WTC11 (cell line): Measurements from ENCODE around the genes SPINDOC and NAA40.

DNA sequence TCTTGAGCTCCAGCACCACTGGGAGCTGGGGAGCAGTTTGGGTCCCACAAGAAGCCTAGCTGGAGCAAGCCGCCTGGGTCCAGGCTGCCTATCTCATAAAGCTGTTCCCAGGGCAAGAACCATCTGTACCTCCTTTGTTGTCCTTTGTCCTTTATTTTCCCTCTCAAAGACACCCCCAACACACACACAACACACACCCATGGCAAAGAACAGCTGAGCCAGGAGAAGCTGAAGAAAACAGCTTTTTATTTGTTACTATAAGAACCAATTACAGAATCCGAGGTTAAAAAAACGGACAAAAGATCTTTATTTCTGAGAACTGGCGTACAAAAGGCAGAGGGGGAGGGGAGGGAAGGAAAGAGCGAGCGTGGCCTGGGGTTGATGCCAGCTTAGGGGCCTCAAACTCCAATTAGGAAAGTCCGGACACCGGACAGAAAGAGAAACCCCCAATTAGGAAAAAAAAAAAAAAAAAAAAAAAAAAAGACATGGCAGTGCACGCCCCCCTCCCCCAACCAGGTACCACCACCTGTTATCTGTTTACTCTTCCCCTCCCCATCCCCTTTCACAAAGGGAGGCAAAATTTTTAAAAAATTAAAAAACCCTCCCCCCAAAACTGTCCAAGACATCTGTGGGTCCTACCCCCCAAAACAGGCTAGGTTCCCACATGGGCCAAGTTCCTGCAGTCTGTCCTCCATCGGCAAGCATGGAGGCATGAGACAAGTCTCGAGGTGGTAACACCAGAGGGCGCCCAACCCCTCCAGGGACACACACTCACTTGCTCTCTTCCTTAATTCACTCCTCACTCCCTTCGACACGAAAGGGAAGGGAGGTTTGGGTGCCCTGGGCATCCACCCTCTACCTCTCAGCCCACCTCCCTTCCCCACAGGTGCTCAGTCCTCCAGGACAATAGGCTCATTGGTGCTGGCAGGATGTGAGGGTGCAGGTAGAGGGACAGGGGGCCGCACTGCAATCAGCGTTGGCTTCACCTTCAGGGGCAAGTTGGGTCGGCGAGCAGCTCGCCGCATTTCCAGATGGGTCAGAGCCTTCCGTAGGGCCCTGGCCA is 2.0 kb upstream of the TUT1 start:
- PRO-cap = no peak

GRCh38 chr11:62604603-62605419 is 3.1 kb upstream of the MTA2 start:
- PRO-cap = no peak

GRCh38 chr11:62608278-62609268 is 4.0 kb downstream of the EML3 start:
- PRO-cap = no peak

GRCh38 chr11:62690983-62691586 is 1.8 kb upstream of the LRRN4CL start:
- PRO-cap = no peak

DNA sequence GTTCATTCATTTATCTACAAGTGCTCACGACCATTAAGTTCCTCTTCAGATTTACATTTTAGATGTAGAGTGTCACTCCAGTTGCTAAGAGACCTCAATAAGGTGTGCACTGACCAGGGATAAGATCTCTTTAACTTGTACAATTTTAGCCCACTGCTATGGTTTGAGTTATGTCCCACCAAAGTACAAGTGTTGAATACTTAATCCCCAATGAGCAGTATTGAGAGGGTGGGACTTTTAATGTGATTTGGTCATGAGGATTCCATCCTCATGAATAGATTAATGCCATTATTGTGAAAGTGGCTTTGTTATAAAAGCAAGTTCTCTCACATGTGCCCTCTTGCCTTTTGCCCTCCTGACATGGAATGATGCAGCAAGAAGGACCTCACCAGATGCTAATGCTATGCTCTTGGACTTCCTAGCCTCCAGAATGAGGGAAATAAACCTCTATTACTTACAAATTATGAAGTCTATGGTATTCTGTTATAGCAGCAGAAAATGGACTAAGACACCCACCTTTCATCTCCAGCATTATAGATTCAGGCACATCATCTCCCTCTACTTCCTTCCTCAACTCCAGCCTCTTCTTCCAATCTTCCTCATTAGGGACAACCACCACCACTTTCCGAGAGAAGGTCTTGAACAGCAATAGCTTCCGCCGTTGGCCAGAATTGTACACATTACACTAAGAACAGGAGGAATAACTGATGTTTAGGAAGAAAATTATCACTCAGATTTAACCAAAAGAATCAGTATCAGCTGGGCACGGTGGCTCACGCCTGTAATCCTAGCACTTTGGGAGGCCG is 7.5 kb downstream of the HNRNPUL2 start:
- PRO-cap = no peak

GRCh38 chr11:62799363-62799947 is 5.8 kb downstream of the NXF1 start:
- PRO-cap = no peak

DNA sequence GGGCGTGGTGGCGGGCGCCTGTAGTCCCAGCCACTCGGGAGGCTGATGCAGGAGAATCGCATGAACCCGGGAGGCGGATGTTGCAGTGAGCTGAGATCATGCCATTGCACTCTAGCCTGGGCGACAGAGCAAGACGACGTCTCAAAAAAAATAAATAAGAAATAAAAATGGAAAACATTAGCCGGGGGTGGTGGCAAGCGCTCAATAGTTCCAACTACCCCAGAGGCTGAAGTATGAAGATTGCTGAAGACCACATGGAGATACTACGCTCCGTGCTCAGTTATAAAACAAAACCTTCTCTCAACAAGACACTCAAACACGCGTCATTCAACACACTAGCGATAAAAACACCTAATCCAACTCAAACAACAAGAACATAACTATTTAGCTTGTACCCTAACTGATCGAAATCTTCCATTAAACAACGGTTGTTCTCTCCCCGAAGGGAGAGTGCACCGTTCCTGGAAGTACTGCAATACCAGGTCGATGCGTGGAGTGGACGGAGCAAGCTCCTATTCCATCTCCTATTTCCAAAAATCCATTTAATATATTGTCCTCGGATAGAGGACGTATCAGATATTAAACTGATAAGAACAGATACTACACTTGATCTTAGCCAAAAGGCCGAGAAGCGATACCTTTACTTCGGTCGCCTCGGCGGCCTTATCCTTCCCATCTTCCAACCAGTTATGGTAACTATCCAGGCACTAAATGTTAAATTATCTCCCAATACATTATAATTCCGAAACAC is 2.0 kb upstream of the WDR74 start:
- PRO-cap = bidirectional peak, plus-strand start outside the sequence, minus-strand start at position 636 of the sequence

DNA sequence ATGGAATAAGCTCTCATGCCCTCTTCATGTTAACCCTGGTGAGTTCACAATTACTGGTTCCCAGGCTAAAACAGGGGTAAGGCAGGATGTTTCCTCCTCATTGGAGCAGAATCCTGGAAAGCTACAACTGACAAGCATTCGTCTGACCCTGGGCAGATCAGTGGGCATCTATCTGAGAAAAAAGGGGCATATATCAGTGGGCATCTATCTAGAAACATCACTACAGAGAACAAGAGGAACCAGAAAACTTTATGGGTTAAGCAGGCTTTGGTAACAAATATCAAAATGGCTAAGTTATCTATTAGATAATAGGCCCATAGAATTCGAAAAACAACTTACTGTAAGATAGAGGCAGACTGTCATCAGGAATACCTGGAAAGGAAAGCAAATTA is 14.8 kb upstream of the WDR74 start:
- PRO-cap = no peak

GRCh38 chr11:62881202-62882295 is 853 bp downstream of the SLC3A2 start:
- PRO-cap = bidirectional peak, plus-strand start at chr11:62881421, minus-strand start at chr11:62881332; bidirectional peak, plus-strand start at chr11:62881699, minus-strand start at chr11:62881491

DNA sequence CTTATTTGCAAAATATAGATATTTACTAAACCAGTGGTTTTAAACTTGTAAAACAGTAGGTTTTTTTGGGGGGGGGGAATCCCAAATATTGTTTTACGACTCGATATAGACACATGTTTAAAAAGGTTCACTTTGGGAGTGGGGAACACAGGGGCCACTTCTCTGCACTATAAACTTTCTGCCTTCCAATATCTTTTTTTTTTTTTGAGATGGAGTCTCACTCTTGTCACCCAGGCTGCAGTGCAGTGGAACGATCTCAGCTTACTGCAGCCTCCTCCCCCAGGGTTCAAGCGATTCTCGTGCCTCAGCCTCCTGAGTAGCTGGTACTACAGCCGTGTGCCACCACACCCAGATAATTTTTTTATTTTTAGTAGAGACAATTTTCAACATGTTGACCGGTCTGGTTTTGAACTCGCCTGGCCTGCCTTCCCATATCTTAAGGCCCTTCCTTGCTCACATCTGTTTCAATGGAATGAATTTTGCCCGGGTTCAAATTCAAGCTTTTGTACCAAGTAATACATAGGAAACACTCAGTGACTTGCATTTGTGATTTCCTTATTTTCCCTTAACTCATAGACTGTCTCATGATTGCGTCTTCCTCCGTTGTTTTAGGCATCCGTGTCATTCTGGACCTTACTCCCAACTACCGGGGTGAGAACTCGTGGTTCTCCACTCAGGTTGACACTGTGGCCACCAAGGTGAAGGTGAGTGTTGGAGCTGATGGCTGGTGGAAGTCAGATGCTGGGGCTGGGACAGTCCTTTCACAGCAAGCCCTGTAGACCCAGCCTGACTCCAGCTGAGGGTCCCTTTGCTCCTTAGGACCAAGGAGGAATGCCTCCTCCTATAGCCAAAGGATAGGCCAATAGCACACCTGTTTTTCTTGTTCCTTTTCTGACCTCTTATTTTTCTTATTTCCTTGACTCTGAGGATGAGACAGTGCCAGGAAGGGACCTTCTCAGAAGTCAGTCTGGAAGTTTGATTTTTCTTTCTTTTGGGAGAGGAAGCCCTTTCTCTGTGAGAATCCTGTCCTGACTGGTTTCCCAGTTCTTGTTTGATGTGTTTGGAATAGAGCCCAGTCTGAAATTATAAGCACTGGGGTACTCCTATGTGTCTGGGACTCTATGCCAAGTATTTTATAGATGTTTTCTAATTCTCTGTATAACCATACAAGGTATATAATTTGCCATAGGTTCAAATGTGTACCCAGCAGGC is 2.0 kb downstream of the SLC3A2 start:
- PRO-cap = no peak

DNA sequence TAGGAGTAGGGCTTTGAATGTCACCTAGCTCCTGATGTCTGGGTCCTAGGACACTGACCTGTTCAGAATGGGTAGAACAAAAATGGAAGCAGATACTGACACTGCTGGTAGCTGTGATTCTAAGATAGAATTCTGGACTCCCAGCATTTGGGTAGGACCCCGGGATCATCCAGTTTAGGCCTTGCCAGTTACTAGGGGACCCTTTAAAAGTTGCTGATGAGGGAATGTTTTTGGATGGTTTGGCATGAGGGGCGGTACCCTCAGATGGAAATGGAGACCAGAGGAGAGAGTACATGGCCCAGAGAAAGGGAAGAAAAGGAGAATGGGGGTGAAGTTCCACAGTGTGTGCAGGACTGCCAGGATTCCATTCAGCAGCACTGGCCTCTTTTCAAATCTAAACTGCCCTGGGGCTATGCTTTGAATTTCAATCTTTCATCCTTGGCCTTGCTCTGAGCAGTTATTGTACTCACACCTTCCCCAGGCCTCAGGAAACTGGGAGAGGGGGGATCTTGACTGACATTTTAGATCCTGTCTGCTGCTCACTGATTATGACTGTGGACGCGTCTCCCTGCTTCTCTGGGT is 2.9 kb downstream of the SLC3A2 start:
- PRO-cap = no peak

GRCh38 chr11:63240525-63240934 is 2.9 kb downstream of the SLC22A25 start:
- PRO-cap = no peak

DNA sequence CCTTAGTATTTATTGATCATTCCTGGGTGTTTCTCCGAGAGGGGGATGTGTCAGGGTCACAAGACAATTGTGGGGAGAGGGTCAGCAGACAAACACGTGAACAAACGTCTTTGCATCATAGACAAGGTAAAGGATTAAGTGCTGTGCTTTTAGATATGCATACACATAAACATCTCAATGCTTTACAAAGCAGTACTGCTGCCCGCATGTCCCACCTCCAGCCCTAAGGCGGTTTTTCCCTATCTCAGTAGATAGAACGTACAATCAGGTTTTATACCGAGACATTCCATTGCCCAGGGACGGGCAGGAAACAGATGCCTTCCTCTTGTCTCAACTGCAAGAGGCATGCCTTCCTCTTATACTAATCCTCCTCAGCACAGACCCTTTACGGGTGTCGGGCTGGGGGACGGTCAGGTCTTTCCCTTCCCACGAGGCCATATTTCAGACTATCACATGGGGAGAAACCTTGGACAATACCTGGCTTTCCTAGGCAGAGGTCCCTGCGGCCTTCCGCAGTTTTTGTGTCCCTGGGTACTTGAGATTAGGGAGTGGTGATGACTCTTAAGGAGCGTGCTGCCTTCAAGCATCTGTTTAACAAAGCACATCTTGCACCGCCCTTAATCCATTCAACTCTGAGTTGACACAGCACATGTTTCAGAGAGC is 8.3 kb upstream of the PLAAT4 start:
- PRO-cap = bidirectional peak, plus-strand start at position 377 of the sequence, minus-strand start at position 246 of the sequence

- PRO-cap = unidirectional peak, plus-strand start at chr11:63532986; unidirectional peak, minus-strand start at chr11:63533342
Observed at GRCh38 chr11:63532889-63533770, 3.5 kb upstream of the PLAAT4 start.

- PRO-cap = no peak
Observed at GRCh38 chr11:63550904-63551280, 12.3 kb downstream of the PLAAT2 start.

DNA sequence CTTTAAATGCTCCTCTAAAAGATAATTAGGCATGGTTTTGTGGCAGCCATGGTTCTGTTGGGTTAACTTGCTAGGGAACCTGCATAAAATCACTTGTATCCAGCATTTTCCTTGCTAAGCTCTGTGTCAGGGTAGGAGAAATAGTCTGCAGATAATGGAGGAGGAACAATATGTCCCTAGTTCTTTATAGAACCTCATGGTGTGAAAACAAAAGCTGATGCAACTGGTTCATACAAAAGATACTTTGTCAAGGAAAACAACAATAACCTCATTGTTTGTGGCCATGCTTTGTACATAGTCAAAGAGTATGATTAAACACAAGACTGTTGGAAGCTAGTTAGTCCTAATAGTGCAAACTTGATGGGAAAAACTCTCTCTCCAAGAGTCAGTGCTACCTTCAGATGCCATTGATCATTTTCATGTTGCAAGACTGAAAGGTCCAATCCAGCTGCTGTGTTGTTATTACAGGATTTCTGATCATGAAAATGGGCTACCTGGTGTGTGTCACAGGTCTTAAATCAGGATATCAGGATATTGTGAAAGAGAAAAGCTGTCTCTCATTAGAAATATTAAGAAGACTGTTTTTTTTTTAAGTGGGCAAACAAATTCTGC is 20.1 kb upstream of the PLAAT2 start:
- PRO-cap = no peak

GRCh38 chr11:63813084-63813924 is at the start of gene SPINDOC:
Gene SPINDOC (plus strand): TSS chr11:63813456.
- PRO-cap = bidirectional peak, plus-strand start at chr11:63813456, minus-strand start at chr11:63813296

DNA sequence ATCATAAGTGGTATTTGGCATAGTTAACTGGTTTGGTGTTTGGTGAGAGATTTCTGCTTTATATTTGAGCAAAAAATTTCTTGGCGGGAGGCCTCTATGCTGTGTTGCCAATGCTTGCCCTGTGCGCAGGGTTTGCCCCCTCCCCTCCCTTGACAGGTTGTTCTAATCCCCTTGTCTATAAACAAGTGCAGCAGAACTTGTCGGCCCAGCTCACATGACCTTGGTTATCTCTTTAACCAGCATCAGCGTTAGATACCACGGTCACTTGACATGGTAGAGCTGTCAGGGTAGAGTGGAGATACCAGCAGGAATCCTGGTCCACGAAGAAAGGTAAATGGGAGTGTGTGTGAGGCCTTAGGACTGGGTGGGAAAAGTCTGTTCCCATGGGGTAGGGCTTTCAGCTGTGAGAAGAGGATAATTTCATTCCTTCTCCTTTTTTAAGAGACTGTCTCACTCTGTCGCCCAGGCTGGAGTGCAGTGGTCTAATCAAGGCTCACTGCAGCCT is 35.7 kb downstream of the MARK2 start:
- PRO-cap = no peak

DNA sequence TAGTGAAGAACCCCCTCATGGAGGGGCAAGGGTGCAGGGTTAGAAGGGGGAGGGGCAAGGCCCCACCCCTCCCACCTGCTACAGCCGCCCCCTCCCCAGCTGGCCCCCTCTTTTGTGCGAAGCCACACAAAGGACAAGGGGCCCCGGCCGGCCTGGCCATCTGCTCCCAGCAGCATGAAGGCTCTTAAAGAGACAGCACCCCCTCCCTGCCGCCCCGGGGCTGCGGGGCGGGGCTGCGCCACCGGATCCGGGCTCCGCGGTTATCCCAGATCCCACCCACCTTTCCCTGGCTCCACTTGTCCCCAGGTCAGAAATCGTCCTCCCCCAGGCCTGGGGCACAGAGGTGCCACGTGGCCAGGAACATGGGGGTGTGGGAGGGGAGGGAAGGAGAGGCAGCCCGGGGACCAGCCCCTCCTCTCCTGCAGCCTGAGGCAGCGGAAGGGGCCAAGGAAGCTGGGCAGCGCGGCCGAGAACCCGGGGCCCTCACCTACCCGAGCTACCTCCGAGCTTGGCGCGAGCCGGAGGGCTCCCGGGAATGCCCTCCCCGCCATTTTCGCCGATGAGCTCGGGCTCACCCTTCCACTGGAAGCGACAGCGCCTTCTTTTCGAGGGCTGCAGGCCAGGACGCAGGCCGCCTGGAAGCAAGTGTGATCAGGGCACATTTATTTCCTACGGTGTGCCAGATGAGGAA is 2.4 kb upstream of the RCOR2 start:
- PRO-cap = bidirectional peak, plus-strand start at position 424 of the sequence, minus-strand start at position 174 of the sequence

DNA sequence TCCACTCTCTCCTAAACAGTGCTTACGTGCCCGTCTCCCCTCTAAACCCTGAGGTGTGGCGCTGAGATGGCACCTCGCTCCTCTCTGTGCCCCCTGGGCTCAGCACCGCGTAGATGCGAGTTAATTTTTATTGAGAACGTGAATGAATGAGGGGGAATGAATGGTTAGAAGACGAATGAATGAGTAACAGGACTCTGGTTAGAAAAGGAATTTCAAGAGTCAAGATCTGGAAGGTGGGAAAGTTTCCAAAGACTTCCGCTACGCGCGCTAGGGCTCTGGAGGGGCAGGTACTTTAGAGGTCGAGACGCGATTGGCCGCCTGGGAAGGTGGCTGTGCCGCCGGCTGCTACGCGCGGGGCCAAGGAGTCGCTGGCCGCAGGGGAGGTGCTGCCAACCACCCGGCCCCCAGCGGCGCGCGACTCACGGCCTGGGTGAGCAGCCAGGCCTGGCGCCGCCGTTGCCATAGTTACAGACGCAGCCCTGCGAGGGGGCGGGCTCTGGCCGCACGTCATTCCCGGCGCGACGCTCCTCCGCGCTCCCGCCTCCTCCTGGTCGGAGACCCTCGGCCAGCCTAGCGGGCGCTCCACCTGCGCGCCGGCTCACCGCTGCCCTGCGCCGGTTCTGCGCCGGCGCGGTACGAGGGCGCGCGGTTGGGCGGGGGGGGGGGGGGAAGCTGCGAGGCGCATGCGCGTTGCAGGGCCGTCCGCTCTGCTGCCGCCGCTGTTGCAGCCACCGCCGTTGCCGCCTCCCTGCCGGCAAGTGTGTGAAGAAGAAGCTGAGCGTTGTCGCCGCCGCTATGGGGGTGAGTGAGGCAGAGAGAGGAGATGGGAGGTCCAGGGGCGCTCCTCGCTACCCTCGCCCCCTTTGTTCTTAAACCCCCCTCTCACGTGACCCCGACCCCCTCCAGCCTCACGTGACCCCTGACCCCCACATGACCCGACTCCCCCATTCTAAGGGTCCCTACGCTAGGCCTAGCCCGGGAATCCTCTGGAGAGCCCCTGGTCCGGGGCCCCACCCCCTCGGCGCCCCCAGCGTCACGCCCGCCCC is at the start of gene NAA40:
TSS of gene NAA40 (plus strand) at position 701 of the 1,046 bp plus-strand sequence.
- PRO-cap = bidirectional peak, plus-strand start at position 669 of the sequence, minus-strand start at position 572 of the sequence; bidirectional peak, plus-strand start at position 971 of the sequence, minus-strand start at position 871 of the sequence